ENCODE measurements around a stretch of chr9.

DNA sequence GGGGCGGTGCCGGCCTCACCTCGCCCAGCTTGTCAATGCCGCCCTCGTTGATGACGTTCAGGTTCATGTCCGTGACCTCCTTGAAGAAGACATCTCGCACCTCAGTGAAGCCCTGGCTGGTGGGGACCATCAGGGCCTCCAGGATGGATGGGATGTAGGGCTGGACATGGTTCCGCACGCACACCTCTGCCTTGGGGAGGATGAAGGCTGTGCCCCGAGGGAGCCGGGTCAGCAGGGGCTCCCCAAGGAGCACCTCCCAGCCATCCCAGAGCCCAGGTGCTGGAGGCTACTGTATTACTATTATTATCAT is 58.8 kb downstream of the LRSAM1 start:
- PRO-cap, 7 experiments: no peak in any of the 7 experiments
- RAMPAGE, long total RNA, 2 experiments: no peak in any of the 2 experiments

- PRO-cap, 7 experiments: no peak in any of the 7 experiments
- RAMPAGE, long total RNA, 2 experiments: no peak in any of the 2 experiments
Observed at GRCh38 chr9:127566192-127566888, 2.5 kb downstream of the NIBAN2 start.

GRCh38 chr9:127612789-127613581 is 908 bp downstream of the STXBP1 start:
- PRO-cap, 7 experiments: peak in 7 of 7 experiments; most common plus-strand start chr9:127613302 (in 7); most common minus-strand start chr9:127613351 (in 3)
- RAMPAGE, long total RNA, 2 experiments: no peak in any of the 2 experiments

- PRO-cap, 7 experiments: no peak in any of the 7 experiments
- RAMPAGE, long total RNA, 2 experiments: no peak in any of the 2 experiments
Observed at GRCh38 chr9:127767806-127768639, 10.4 kb downstream of the SH2D3C start.

DNA sequence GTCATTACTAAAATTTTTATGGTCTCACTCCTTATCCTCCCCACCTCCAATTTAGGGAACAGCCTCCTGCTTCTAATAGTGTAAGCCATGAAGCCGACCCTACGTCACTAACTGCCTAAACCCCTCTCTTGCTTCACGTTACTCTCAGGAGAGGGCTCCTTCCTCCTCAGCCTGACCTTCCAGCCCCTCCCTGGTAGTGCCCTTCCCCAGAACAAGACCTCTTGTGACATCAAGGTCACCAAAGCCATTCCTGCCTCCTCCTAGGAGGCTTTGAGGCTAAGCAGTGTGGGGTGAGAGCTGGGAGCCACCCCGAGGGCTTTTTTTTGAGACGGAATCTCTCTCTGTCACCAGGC is 2.2 kb upstream of the CDK9 start:
- PRO-cap, 7 experiments: no peak in any of the 7 experiments
- RAMPAGE, long total RNA, 2 experiments: no peak in any of the 2 experiments

GRCh38 chr9:127793924-127794297 is 8.1 kb downstream of the CDK9 start:
- PRO-cap, 7 experiments: no peak in any of the 7 experiments
- RAMPAGE, long total RNA, 2 experiments: no peak in any of the 2 experiments

- PRO-cap, 7 experiments: peak in 7 of 7 experiments; most common plus-strand start chr9:127802368 (in 5); most common minus-strand start chr9:127802721 (in 7)
- RAMPAGE, long total RNA, 2 experiments: no peak in any of the 2 experiments
Observed at GRCh38 chr9:127801843-127802839, 541 bp upstream of the FPGS start.

DNA sequence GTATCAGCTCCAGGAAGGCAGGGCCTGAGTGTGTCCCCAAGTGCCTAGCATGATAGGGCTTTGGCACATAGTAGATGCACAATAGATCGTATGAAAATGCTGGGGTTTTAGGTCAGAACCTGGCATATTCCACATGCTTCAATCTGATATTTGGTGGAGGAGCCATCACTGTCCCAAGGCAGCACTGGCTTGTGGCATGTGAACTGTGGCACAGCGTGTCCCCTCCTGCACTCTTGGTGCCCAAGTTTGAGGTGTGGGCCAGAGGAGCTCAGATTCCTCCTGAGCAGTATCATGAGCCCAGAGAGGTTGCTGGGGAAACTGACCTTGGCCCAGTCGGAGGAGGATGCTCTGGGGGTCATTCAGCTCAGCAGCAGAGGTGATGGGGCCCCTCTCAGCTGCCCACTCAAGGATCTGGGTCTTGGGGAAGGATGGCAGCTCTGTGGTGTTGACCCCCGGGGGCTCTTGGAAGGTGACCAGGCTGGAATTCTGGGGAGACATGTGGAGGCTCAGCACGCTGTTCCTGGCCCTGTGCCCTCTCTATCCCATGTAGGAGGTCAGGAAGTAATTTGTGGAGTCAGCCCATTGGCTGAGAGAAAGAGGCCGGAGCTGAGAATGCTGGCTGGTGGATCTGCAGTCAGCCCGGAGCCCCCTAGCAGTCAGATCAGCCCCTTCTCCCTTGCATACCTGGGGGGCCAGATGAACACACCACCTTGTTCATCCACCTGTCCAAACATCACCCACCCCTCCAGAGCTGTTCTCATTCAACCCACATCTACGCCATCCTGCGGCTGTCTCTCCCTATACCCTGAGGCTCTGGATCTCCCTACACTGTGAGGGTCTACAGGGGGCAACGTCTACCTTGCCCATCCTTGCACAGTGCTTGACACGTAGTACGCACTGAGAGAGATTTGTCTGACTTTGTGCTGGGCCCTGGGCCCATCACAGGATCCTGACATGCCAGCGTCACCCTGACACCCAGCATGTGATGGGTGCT is 23.8 kb downstream of the FPGS start:
- PRO-cap, 7 experiments: peak in 5 of 7 experiments; most common plus-strand start position 633 of the sequence (in 5); most common minus-strand start position 408 of the sequence (in 2)
- RAMPAGE, long total RNA, 2 experiments: no peak in any of the 2 experiments

DNA sequence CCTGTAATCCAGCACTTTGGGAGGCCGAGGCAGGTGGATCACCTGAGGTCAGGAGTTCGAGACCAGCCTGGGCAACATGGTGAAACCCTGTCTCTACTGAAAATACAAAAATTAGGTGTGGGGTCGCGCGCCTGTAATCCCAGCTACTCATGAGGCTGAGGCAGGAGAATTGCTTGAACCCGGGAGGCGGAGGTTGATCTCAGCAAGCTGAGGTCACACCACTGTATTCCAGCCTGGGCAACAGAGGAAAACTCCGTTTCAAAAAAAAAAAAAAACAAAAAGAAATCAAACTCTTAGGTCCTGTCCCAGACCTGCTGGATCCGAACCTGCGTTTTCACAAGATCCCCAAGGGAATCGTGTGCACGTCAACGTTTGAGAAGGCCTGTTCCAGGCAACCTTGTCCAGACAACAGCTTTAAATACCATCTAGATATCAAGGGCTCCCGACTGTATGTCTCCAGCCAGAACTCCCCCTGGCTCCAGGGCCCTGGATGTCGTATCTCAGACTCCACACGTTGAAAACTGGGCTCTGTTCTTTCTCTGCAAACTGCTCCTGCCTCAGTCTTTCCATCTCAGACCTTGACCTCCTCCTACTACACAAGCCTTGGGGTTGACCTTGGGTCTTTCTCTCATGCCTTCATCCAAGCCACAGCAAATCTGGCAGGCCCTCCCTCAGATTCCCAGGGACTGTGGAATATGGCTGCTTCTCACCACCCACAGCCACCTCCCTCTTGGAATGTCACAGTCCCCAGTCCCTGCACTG is 5.7 kb upstream of the ENG start:
- PRO-cap, 7 experiments: peak in 2 of 7 experiments; most common plus-strand start position 481 of the sequence (in 1); most common minus-strand start position 201 of the sequence (in 1)
- RAMPAGE, long total RNA, 2 experiments: no peak in any of the 2 experiments

- PRO-cap, 7 experiments: no peak in any of the 7 experiments
- RAMPAGE, long total RNA, 2 experiments: no peak in any of the 2 experiments
Observed at GRCh38 chr9:127949679-127950154, 12.1 kb upstream of the DPM2 start.

- PRO-cap, 7 experiments: no peak in any of the 7 experiments
- RAMPAGE, long total RNA, 2 experiments: no peak in any of the 2 experiments
Observed at GRCh38 chr9:127974037-127974775, 6.6 kb downstream of the EEIG1 start.

- PRO-cap, 7 experiments: no peak in any of the 7 experiments
- RAMPAGE, long total RNA, 2 experiments: no peak in any of the 2 experiments
Observed at GRCh38 chr9:127979020-127979866, 1.5 kb downstream of the EEIG1 start.

DNA sequence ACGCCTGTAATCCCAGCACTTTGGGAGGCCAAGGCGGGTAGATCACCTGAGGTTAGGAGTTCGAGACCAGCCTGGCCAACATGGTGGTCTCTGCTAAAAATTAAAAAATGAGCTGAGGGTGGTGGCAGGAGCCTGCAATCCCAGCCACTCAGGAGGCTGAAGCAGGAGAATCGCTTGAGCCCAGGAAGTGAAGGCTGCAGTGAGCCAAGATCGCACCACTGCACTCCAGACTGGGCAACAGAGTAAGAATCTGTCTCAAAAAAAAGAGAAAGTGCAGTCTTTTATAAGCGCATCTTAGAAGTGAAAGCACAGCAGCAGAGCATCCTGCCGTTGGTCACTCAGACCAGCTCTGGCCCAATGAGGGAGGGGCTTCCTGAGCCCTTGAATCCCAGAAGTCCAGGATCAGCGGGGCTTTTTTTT is 42.5 kb downstream of the NAIF1 start:
- PRO-cap, 7 experiments: no peak in any of the 7 experiments
- RAMPAGE, long total RNA, 2 experiments: no peak in any of the 2 experiments

DNA sequence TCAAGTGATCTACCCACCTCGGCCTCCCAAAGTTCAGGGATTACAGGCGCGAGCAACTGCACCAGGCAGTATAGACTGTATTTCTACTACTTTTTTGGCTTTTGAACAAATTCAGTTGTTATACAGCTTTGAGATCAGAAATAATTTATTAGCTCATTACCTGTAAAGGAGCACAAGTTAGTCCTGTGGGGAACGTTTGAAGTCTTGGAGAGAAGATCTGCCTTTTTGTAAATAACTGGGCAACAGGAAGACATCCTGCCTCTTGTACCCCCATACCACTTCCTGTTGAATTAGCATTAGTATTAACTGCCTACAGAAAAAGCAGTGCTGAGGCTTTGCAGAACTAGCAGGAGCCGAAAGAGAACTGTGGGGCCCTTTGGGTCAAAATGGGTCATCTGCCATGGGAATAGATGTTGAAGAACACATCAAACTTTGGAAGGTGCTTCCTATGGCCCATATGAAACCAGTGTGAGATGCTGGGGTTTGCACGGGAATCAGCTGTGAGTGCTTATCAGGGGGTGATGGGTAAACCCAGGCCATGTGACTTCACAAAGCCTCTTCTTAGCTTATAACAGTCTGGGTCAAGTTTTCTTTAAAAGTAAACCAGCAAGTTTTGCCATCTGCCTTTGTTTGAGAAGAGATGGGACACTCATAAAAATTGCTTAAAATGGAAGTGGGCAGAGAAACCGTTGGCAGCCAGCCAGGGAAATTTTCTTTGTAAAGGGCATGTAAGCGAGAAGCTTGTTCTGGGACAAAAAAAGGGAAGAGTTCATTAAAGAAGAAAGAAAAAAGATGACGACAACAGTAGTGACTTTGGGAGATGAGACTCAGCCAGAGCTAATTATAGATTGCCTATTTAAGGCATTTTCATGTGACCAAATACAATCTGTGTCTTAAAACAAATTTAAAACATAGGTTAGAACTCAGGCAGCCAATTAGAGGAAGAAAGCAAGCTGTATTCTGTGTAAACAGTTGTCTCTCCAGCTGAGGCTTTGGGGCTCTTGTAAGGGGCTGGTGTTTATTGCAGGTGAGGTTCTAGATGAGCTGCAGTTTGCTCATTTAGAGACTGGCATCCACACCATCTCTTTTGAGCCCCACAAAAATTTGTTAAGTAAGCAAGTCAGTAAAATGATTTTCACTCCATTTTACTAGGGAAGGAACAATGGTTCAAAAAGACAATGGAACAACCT is 4.3 kb downstream of the SLC25A25 start:
- PRO-cap, 7 experiments: peak in 4 of 7 experiments; most common plus-strand start position 919 of the sequence (in 4); most common minus-strand start position 470 of the sequence (in 1)
- RAMPAGE, long total RNA, 2 experiments: no peak in any of the 2 experiments

DNA sequence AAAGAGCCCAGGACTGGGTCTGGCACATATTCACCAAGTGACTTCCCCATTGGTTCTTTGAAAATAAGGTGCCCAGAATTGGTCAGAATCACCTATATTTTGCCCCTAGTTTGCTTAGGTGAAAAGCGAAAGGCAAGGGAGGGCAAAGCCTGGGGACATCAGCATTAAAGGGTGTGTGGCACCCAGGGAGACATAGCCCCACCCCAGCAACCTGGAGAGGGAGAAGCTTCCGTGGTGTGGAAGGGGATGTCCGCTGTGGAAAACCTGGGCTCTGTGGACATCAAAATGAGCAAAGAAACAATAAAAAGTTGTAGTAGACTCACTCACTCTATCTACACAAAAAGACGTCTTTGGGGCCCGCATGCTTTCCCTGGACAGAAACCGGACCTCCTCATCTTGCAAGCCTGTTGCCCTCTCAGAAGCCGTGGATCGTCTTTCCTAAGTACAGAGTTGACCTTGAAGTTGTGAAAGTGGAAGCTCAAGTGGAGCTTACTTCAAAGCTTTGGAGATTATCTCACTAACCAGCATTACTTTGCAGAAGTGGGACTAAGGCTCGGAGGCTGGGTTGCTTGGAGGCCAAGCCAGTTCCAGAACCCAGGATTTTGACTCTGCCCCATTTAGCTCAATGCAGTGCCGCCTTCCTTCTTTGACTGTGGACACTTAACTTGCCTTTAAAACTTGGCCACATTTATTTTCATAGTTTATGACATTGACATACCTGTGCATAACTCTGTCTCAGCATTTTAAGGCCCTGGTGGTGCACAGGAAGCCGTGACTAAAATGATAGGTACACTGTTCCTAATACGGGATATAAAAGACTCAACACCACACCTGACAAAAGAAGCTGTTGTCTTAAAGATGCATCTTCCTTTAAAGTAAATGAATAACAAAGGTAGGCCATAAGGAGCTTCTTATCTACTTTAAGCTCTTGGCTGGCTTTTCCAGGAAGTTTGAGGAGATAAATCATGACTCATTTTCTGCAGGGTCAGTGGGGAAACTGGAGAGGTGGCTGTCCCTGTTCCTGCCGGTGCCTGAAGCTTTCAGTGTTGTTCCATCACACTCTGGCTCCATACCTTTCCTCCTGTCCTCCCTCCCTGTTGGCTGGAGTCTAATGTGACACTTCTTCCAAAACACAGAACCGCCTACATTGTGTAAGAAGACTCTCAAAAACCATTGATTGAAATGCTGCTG is 10.6 kb downstream of the SLC25A25 start:
- PRO-cap, 7 experiments: peak in 3 of 7 experiments; most common plus-strand start position 412 of the sequence (in 1); most common minus-strand start position 415 of the sequence (in 2)
- RAMPAGE, long total RNA, 2 experiments: no peak in any of the 2 experiments

DNA sequence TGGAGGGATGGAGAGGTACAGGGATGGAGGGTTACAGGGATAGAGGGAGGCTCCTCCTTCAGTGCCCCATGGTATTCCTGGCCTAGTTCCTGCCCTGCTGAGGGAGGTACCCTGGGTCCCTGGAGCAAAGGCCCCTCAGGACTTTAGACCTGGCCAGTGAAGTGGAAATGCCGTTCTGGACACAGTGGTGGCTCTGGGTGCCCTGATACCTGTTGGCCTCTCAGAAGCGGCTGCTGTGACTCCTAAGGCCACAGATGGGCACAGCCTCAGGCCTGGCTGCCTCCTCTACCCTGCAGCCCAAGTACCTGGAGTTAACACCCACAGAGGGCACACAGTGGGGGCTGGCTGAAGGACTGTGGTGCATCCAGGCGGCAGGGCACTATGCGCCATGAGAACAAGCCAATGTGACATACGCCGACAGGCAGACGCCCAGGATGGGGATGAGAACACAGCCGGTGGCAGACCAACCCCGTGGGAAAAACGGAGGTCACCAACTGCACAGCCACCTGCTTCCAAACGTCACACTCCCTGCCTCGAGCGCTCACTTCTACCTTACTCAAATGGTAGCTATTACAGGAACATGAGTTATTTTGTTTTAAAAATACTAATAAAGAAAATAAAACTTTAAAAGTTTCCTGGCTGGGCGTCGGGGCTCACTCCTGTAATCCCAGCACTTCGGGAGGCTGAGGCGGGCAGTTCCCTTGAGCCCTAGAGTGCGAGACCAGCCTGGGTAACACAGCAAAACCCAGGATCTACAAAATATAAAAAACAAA is 8.2 kb downstream of the PTGES2 start:
- PRO-cap, 7 experiments: no peak in any of the 7 experiments
- RAMPAGE, long total RNA, 2 experiments: no peak in any of the 2 experiments

GRCh38 chr9:128122682-128123224 is 4.8 kb downstream of the PTGES2 start:
- PRO-cap, 7 experiments: no peak in any of the 7 experiments
- RAMPAGE, long total RNA, 2 experiments: no peak in any of the 2 experiments

GRCh38 chr9:128190033-128190504 is 1.3 kb downstream of the CIZ1 start:
- PRO-cap, 7 experiments: no peak in any of the 7 experiments
- RAMPAGE, long total RNA, 2 experiments: no peak in any of the 2 experiments

- PRO-cap, 7 experiments: no peak in any of the 7 experiments
- RAMPAGE, long total RNA, 2 experiments: no peak in any of the 2 experiments
Observed at GRCh38 chr9:128258600-128259391, 17.0 kb downstream of the GOLGA2 start.

DNA sequence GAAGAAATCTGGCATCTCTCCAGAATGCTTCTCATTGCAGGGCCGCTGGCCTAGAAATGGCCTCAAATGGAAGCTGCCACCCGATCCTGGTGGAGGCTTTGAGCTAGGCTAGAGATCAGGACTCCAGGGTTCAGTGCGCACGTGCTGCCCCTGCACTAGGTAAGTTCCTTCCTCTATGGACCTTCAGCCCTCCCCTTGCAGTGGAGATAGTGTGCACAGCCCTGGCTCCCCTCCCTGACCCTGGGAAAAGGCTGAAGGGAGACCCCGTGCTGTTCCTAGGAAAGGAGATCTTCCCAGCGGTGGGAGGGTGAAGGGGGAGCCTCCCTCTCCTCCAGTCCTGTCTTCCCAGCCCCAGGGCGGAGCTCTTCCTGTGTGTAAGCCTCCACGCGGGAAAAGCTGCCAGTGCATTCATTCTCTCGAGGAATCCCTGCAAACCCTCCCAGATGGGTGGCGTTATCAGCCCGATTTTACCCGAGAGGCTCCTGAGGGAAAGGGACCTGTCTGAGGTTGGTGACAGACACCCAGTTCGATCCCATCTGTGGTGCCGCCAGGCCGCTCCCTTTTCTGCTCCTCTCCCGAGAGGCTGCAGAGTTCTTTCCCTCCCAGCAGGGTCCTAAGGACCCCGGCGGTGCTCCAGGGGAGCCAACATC is 1.4 kb upstream of the CERCAM start:
- PRO-cap, 7 experiments: no peak in any of the 7 experiments
- RAMPAGE, long total RNA, 2 experiments: no peak in any of the 2 experiments